M059J (cell line): Measurements from ENCODE around the genes CUL4B, MCTS1, CT47A4, TEX13D and SASH3.

GRCh38 chrX:119870433-119870849 lies 1.1 kb downstream of the RNF113A start:
- RAMPAGE, long total RNA = no peak

- RAMPAGE, long total RNA = no peak
These were observed 14.3 kb upstream of the RHOXF2 start for GRCh38 chrX:120143718-120144885.

- RAMPAGE, long total RNA = no peak
These were observed 37.7 kb upstream of the ZBTB33 start for GRCh38 chrX:120212670-120213507.

GRCh38 chrX:120244480-120245545 lies 5.8 kb upstream of the ZBTB33 start:
- RAMPAGE, long total RNA = no peak

DNA sequence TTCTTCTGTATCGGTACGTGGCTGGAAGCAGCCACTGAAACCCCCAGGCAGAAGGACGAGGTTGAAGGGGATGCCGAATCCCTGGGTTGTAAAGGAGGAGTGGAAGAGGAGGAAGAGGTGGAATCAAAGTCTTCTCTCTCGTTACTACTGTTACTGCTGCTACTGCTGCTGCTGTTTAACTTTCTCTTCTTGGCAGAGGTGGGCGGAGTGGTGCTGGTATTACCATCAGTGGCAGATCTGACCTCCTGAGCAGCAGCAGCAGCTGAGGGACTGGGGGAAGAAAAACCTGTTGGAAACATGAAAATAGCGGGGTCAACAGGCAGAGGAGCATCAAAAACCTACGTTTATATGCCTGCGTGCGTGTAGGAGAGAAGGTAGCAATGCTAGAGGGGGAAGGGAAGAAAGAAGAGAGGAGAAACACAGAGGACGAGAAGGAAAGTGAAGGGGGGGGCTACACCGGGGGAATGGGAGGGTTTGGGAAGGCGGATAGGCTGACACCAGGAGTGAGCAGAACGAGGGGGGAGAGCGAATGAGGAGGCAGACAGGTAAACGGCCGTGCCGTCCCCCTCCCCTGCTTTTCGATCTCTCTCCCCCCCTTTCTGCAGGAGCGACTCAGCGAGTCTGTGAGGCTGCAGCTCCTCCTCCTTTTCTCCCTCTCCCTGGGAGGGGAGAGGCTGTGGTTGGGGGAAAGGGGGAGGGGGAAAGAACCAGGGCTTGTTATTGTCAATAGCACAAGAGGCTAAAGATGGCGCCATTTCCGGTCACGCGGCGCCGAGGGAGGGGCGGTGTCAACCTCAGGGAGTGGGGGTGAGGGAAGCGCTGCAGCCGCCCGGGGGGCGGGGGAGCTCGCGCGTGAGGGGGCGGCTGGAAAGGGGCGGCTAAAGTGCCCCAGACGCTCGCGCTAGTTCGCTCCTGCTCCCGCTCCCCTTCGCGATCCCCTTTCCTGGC lies at the start of gene CUL4B:
Gene CUL4B (minus strand): TSS at position 623 of the 948 bp plus-strand sequence.
- RAMPAGE, long total RNA = start-site peak on the minus strand centred at position 134 of the sequence, 118 bp wide, 17 and 10 reads in 2 replicates

GRCh38 chrX:120581671-120582031 lies 20.9 kb upstream of the CUL4B start:
- RAMPAGE, long total RNA = no peak

DNA sequence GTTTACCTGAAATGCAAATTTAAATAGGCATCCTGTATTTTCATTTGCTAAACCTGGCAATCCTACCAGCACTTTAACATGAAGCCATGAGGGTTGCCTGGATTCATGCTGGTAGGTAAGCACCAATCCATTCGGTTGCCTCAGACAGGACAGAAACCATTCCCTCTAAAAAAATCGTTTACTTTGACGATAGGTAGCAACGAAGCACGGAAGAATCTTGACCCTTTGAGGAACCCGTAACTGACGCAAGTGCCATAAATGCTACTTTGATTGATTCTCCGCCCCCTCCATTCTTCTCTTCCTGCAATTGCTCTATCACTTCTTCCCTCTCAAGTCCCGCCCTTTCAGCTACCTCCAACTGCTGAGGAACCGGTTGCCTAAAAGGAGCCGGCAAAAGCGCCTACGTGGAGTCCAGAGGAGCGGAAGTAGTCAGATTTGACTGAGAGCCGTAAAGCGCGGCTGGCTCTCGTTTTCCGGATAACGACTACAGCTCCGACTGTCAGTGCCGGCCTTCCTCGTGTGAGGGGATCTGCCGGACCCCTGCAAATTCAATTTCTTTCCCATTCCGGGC lies at the start of gene MCTS1:
Gene MCTS1 (plus strand): TSS at position 469 of the 571 bp plus-strand sequence.
- RAMPAGE, long total RNA = start-site peak on the plus strand centred at position 452 of the sequence, 95 bp wide, 101 and 40 reads in 2 replicates

DNA sequence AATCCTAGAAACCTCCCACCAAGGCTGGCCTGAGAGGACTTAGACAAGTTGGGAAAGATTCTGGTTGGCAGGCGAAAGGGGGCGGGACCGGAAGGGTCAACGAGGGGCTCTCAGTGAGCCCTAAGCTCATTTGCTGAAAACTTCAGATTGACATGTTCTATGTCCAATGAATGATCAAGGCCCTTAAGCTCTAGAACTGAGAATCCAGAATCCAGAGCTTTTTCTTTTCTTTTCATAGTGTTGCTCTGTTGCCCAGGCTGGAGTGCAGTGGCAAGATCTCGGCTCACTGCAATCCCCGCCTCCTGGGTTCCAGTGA lies at the start of gene CT47A4:
Gene CT47A4 (minus strand): TSS at position 69 of the 316 bp plus-strand sequence.
- RAMPAGE, long total RNA = no peak

DNA sequence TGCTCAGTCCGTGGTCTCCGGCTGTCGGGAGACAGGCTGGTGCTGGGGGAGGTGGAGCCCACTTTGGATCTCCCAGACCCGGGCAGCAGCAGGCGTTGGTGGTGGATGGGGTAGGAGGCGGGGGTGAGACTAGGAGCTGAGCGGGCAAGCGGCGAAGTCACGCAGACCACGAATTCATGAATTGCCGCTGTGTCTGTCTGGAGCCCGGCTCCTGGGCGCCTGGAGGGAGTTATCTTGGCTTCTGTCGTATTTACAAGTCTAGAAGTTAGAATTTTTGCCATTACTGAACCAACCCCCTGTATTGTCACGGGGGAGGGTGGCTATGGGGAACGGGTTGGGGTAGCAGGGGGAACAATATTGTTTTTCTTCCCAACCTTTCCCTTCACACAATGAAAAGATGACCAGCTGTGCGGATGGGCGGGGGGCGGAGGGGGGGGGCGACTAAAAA lies 1.0 kb downstream of the GRIA3 start:
- RAMPAGE, long total RNA = no peak

DNA sequence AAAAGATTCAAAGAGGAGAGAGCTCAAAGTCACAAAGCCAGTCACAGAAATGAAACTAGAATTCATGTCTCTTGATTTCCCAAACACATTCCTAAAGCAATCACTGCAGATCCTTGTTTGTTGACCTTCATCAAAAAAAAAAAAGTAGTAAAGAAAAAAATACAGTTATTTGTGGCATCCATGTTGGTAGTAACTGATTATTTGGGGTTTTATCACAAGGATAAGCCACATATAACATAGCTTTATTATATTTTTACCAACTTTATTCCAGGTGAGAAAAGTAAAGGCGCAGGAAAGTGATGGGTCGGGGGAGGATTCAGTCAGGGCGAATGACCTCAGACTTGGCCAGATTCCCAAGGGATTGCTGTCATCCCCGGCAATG lies 17.5 kb downstream of the GRIA3 start:
- RAMPAGE, long total RNA = no peak

DNA sequence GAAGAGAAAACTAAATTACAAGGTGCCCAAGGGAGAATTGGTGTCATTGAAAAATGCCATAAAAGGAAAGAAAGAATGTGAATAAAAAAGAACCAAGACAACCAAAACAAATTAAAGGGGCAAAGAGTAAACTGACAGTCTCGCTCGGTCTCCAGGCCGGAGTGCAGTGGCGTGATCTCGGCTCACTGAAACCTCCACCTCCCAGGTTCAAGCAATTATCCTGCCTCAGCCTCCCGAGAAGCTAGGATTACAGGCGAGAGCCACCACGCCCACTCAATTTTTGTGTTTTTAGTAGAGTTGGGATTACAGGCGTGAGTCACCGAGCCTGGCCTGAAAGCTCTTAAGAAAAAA lies 55.2 kb upstream of the THOC2 start:
- RAMPAGE, long total RNA = no peak

GRCh38 chrX:123994526-123994971 lies 33.0 kb downstream of the STAG2 start:
- RAMPAGE, long total RNA = no peak

- RAMPAGE, long total RNA = no peak
These were observed 108.8 kb upstream of the TEX13D start for GRCh38 chrX:124223600-124224125.

- RAMPAGE, long total RNA = no peak
These were observed at the start of gene TEX13D for GRCh38 chrX:124332306-124332983. Gene TEX13D (plus strand): TSS chrX:124332660.

GRCh38 chrX:126580951-126581569 lies 28.4 kb upstream of the DCAF12L1 start:
- RAMPAGE, long total RNA = no peak

GRCh38 chrX:126883809-126884186 lies 64.3 kb downstream of the PRR32 start:
- RAMPAGE, long total RNA = no peak

DNA sequence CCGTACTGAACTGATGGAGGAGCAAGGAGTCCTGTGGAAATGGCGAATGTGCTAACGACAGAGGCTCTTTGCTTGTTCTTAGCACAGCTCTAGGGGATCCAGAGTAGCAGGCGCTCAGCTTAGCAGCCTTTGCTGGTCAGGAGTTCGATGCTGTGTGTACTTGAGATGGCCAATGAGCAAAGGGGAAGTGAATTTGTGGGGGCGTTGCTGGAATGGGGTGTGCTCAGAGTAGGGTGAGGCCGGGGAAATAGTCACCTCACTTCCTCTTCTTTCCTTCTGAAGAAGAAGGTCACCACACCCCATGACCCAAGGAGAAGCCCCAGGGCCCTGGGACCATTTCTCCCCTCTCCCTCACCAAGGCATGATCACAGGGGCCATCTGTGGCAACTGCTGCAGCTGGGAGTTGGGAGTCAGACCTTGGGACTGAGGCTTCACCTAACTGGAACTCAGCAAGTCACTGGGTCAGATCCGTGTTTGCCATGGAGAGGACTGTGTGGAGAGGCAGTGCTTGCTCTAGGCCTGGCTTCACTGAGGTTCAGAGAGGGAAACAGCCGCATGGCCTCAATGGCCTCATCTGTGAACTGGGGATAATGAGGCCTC lies 19.4 kb downstream of the XPNPEP2 start:
- RAMPAGE, long total RNA = no peak

GRCh38 chrX:129779562-129780267 lies at the start of gene SASH3:
Gene SASH3 (plus strand): TSS chrX:129779949.
- RAMPAGE, long total RNA = no peak

DNA sequence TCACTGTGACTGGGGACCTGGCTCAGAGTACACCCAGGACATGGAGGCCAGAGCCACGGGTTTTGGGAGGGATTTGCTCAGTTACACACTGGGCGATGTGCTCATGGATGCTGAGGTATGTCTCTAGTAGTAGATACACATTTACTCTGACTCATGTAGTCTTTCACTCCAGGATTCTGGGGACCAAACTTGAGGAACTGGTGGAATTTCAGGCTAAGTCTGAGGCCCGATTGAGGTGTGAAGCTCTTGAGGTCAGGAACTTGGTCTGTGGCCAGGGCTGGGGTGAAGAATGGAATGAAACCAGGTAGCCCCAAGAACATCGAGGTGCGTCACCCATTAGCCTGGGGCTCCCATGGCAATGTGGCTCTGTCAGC lies 7.7 kb downstream of the SASH3 start:
- RAMPAGE, long total RNA = no peak

GRCh38 chrX:129921111-129921508 lies 15.1 kb downstream of the UTP14A start:
- RAMPAGE, long total RNA = no peak